ENCODE data around the genes TF, CEP63, KY, PPP2R3A, PCCB, DZIP1L and FAIM.

- RRBS: 5% methylated on average over 20 of the region's 56 CpGs
Observed at GRCh38 chr3:133745785-133746875, at the start of gene TF. Gene TF, plus strand, starts transcription at chr3:133746393.

DNA sequence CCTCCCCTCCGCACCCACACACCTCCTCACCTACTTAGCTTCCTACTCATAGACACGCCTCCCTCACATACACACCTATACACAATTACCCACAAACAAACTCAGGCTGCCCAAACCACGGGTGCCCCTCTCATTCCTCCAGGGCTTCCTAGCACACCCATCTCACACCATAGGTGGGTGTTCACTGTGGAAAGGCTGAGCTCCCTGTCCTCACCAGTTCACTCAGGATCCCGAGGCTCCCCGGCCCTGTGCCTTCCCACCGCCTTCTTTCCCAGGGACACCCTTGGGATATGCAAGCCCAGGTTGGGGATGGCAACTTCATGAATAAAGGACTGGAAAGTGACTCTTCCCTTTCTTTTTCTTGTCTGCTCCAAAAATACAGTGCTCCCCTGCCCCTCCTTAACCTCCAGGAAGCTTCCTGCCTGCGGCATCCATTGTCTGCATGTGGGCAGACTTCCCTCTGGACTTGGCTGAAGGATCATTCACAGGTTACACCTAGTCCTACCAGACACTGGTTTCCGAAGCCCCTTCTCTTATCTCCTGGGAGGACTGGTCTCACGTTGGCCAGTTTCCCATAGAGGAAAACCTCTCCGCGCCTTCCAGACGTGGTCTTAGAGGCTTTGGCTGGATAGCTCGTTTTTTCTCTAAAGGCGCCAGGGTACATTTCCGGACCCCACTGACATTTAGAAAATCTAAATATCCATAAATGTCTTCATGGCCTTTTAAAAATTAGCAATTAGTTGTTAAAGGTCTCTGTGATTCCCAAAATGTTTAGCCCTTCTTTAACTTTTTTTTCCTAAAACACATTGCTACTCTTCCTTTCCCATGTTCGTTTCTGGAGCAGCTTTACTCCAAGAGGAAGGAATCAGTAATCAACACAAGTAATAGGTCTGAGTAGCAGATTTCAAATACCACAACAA, 61.3 kb downstream of the SLCO2A1 start:
- RRBS: no CpG with 5 or more reads among the region's 16 CpGs

- RRBS: no CpG with 5 or more reads among the region's 8 CpGs
Observed at GRCh38 chr3:134066949-134067561, 37.3 kb upstream of the SLCO2A1 start.

GRCh38 chr3:134333268-134334167, 40.7 kb downstream of the AMOTL2 start:
- RRBS: no CpG with 5 or more reads among the region's 11 CpGs

DNA sequence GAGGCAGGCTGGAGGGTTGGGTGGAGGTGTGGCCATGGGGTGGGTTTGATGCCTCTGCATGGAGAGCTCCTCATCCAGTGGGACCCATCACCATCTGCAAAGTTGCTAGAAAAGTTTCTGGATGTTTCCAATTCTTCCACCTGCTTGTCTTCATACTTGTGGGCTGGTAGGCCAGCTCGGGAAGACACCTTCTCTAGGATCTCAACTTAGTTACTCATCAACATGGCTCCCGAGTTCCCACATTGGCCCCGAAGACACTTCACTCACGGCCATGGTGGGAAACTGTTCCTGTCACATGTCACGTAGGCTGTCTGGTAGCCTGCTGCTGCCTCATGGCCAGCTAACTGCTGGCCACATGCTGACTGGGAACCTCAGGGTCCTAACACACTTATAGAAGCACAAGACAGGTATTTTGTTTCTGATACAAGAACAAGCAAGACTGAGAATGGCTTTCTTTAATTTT, 19.3 kb downstream of the AMOTL2 start:
- RRBS: no CpG with 5 or more reads among the region's 5 CpGs

GRCh38 chr3:134365469-134366058, 8.7 kb downstream of the AMOTL2 start:
- RRBS: no CpG with 5 or more reads among the region's 6 CpGs

GRCh38 chr3:134485798-134486891, at the start of gene CEP63:
Gene CEP63, plus strand, starts transcription at chr3:134486057.
- RRBS: under 1% methylated on average over 44 of the region's 88 CpGs

- RRBS: 4% methylated on average over 10 of the region's 64 CpGs
Observed at GRCh38 chr3:134650731-134651529, at the start of gene KY. Gene KY, minus strand, starts transcription at chr3:134651022.

GRCh38 chr3:135148246-135148955, 353.3 kb downstream of the EPHB1 start:
- RRBS: no CpG with 5 or more reads among the region's 6 CpGs

GRCh38 chr3:135257477-135258095, 462.5 kb downstream of the EPHB1 start:
- RRBS: no CpG with 5 or more reads among the region's 18 CpGs

DNA sequence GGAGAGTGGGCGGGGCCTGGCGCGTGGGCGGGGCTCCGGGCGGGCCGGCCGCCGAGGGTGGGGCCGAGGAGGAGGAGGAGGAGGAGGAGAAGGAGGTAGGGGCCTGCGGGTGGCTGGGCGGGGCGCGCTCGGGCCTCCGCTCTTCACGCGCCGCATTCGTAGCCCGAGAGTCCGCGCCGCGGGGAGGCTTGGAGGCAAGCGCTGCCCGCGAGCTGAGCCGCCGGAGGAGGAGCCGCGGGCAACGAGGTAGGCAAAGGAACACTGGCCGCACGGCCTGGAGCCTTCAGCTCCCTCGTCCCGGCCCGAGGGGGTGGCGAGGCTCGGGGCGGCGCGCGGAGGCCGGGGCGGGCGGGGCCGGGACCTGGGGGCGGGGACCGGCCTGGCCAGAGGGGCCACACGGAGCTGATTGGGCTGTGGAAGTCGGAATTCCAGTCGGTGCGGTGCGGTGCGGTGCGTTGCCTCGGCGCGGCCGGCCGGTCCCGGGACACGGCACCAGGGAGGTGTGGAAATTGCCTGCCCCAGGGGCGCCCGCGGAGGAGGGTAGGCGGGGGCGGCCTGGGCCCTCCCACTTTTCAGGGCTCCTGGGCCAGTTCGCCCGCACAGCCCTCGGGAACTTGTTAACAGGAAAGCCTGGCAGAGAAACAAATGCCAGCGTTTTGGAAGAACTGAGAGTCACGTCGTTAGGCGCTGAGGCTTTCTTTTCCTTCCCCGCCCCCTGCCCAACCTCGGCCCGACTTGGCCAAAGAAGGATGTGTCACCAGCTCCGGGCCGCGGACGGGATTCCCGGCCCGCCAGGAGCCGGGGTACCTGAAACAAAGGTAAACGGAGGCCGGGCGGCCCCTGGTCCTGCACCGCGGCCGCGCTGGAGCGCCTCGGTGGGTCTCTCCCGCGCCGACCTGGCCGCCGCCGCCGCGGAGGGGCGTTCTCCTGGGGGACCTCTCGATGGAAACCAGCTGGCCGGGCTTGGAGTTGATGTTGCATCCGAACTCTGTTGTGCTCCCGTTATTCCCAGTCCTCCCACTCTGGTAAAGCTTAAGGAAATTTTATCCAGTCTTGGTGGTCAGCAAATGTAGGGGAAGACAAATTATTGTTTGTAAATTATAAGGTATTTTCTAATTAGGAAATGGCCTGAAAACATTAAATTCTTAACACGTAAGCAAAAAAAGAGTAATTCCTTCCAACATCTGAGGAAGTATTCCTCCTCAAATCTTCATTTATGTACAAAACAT, at the start of gene PPP2R3A:
PPP2R3A (plus strand) TSS at position 125 of the 1,229 bp plus-strand sequence.
- RRBS: 1% methylated on average over 21 of the region's 109 CpGs

DNA sequence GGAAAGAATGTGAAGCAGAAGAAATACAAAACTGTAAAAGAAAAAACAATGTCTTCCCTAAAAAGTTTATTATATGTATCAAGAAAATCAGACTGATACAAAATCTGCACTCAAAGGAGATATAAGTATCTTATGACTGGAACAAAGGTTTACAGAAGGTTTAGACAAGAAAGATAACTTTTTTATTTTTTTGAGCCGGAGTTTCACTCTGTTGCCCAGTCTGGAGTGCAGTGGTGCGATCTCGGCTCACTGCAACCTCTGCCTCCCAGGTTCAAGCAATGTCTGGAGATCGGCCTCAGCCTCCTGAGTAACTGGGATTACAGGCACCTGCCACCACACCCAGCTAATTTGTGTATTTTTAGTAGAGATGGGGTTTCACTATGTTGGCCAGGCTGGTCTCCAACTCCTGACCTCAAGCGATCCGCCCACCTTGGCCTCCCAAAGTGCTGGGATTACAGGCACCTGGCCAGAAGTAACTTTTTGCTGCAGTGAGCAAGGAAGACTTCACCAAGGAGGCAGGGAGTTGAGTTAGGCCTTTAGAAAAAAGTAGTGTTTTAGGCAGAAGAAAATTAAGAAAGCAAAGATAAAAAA, 4.0 kb downstream of the MSL2 start:
- RRBS: no CpG with 5 or more reads among the region's 6 CpGs

GRCh38 chr3:136250140-136250835, at the start of gene PCCB:
Gene PCCB, plus strand, starts transcription at chr3:136250340.
- RRBS: 2% methylated on average over 17 of the region's 62 CpGs

GRCh38 chr3:136527167-136527703, 224.9 kb downstream of the STAG1 start:
- RRBS: no CpG with 5 or more reads among the region's 8 CpGs

DNA sequence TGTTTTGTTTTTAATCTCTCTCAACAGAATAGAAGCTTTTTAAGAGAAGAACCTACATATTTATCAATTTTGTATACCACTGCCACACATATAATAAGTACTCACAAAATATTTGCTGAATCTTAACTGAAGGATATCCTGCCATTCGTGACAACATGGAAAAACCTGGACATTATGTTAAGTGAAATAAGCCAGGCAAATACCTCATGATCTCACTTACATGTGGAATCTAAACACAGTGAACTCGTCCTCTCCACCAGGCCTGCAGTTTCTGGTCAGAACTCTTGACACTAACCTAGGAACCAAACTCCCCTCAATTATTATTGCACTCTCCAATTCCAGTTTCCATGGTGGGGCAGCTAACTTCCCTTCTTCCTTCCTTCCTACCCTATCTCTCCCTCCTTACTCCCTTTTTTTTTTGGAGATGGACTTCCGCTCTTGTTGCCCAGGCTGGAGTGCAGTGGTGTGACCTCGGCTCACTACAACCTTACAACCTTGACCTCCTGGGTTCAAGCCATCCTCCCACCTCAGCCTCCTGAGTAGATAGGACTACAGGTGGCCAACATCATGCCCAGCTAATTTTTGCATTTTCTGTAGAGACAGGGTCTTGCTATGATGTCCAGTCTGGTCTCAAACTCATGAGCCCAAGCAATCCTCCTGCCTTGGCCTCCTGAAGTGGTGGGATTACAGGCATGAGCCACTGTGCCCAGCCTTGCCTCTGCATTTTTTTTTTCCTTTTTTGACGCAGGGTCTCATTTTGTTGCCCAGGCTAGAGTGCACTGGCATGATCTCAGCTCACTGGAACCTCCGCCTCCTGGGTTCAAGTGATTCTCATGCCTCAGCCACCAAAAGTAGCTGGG, 17.2 kb downstream of the STAG1 start:
- RRBS: no CpG with 5 or more reads among the region's 6 CpGs

DNA sequence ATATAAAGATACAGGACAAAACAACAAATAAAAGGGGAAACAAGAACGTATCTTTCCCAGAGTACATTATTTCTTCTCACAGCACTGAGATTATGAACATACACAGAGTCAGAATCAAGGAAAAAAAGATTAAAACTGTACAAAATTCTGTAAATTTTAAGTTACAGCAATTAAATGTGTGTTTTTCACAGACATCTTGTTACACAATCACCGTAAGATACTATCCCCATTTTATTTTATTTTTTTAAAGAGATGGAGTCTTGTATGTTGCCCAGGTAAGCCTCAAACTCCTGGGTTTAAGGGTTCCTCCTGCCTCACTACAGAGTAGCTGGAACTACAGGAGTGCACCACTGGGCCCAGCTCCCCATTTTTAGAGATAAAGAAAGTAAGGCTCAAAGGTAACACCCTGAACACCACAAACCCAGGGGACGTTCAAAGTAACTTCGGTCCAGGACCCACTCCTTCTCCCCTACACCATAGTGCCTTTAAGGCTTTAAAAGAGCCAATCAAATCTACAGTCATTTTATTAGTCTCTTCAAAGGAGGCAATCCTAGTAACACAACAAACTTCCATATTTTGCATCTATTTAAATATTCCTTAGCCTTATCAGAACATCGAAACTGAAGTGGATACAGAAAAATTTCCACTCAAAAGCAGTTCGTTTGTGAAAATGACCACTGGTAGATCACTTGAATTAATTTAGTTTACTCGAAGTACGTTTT, 2.1 kb downstream of the STAG1 start:
- RRBS: no CpG with 5 or more reads among the region's 8 CpGs

- RRBS: 3% methylated on average over 2 of the region's 21 CpGs
Observed at GRCh38 chr3:137013869-137014881, 56.4 kb downstream of the IL20RB start.

DNA sequence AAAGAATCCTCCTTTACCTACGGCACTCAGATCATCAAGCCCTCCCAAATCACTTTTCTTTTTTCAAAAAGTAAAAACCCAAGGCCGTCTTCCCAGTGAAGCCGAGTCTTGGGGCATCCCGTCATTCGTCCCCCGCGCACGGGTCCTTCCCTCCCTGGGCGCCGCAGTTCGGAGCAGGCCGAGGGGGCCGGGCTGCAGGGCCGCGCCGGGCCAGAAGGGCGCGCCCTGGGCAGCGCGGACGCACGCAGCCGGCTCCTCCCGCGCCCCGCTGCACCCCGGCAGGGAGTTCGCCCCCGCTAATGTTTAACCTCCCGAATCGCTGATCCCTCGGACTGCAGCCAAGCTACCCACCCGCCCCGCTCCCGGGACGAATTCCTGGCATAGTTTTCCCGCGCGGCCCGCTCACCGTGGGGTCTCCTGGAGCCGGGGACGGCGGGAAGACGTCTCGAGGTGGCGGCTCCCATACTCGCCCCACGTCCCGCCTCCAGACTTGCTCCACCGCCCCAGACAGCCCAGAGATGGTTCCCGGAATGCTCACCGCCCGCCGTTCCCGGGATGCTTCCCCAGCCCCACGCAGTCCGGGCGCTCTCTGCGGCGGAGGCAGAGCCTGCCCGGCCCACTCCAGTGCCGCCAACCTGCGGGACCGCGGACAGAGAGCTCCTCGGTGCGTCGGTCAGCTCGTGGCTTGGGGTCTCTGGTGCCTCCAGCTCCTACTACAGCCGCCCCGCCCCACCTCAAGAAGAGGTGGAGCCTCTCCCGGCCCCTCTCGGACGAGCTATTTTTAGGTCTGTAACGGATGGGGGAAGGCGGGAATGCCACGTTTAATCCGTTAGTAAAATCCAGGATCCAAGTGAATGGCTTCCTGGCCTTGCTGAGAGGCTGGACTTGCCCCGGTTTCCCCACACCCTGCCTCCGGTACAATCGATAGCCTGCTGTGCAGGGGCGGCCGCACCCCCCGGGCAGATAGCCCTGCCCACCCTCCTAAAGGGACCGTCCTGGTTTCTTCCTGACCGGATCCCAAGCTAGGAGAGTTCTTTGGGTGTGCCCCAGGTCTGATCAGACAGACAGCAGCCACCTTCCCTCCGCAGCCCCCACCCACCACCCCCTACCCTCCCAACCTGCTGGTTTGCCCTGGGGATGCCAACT, at the start of gene DZIP1L:
DZIP1L (minus strand) TSS at position 687 of the 1,146 bp plus-strand sequence.
- RRBS: 1% methylated on average over 33 of the region's 88 CpGs

DNA sequence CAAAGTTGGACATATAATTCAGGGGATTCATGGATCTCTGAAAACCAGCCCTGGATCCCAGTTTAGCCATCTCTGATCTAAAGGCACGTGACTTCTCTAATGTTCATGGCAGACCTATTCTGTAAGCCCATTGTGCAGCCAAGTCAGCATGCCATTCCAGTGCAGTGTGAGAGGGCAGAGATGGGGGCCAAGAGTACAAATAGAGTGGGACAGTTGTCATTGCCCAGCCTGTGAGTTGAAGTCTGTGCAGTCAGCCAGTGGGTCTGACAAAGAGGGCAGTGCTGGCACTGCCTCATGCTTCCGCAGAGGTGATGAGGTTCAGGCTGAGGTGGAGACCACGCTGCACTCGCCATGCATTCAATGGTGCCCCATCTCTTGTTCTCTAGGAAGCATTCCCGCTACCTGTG, 3.5 kb downstream of the MRAS start:
- RRBS: no CpG with 5 or more reads among the region's 5 CpGs

DNA sequence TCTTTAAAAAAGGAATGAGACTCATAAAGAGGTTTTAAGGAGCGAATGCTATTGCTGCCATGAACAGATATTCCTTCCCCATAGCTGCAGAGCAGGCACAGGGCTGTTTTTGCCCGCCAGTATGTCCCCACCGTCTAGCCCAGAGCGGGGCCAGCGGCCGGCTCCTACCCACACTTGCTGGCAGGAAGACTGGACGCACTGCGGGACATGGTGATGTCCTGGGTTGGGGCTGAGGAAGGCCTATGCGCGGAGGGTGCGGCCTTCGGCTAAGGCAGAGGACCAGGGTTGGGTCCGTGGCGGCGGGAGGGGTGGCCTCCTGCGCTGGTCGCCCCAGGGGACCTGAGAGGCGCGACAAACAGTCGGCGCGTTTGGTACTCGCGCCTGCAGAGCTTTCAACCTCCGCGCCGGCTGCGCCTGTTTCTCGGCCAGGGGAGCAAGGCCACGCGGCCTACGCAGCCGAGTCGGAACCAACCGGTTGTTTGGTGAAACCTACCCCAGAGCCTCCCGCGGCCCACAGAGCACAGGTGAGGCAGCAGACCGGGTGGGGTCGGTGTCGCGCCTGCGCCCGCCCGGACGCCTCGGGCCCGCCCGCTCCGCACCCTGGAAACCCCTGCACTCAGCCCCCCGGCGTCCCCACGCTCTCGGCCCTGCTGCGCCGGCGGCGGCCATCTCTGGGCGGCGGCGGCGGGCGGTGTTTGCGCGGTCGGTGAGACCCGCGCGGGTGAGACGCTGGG, at the start of gene FAIM:
FAIM (plus strand) TSS at position 358 of the 734 bp plus-strand sequence.
- RRBS: 2% methylated on average over 31 of the region's 69 CpGs